ENCODE measurements around a stretch of chr2.

DNA sequence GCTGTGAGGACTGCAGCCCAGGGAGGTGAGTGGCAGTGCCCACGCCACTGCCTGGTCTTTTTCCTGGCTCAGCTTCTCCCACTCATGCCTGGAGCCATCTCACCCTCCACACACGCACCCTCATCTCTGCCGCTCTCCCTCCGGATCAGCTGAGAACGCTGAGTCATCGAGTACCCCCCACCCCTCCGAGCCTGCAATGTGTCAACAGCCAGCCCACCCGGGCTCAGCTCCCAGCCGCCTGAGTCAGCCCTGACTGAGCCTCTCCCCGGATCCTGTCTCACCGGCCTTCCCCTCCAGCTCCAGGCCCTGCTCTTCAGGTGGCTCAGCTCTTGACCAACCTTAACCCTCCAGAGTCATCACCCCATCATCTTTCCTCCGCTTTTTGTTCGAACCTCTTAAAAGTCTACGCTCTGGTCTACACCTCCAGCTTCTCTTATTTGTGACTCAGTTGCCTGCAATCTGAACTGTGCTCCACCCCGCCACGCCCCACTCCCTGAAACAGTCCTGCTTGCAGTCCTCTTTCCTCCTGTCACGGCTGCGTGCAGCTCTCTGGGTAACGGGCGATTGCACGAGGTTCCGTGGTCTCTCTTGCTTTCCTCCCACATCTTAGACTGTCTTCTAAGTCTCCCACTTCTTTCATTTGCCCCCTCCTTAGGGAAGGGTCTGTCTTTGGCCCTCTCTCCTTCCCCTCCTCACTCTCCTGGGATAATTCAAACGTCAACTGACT is 94.3 kb upstream of the ASAP2 start:
- PRO-cap = no peak
- RAMPAGE, long total RNA, 2 experiments = no peak in any of the 2 experiments

DNA sequence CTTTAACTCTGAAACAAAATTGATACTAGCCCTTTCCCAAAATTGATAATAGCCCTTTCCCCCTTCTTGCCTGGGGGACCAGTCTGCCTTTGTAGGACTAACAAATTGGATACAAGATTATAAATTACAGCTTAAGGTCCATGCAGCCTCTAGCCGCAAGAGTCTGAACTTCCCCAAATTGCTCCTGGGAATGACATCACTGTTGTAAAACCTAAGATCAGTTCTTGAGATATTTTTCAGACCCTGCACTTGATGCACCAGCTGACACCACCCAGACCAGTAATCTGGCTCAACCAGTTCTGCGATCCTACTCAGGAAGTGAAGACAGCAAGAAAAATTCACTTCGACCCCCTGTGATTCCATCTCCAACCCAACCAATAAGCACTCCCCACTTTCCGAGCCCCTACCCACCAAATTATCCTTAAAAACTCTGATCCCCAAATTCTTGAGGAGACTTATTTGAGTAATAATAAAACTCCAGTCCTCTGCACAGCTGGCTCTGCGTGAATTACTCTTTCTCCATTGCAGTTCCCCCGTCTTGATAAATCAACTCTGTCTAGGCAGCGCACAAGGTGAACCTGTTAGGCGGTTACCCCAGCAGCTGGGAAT is 35.8 kb upstream of the ASAP2 start:
- PRO-cap = no peak
- RAMPAGE, long total RNA, 2 experiments = no peak in any of the 2 experiments

DNA sequence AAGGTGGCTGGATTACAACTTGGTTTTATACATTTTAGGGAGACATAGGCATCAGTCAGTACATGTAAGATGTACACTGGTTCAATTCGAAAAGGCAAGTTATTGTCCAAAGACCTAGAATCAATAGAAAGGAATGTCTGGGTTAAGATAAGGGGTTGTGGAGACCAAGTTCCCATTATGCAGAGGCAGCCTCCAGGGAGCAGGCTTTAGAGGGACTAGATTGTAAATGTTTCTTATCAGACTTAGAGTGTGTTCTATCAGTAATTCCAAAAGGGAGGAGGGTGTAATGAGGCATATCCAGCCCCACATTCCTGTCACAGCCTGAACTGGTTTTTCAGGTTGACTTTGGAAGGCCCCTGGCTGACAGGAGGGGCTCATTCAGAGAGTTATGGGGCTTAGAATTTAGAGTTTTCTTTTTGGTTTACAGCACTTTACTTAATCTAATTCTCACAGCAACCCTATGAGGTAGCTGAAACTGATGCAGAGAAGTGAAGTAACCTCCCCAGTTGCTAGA is 28.3 kb upstream of the ASAP2 start:
- PRO-cap = no peak
- RAMPAGE, long total RNA, 2 experiments = no peak in any of the 2 experiments

- PRO-cap = no peak
- RAMPAGE, long total RNA, 2 experiments = no peak in any of the 2 experiments
Observed at GRCh38 chr2:9318160-9318750, 105.1 kb downstream of the ITGB1BP1 start.

- PRO-cap = bidirectional peak, plus-strand start at chr2:9378584, minus-strand start at chr2:9378449
- RAMPAGE, long total RNA, 2 experiments = start-site peak on the plus strand in 1 of 2 experiments, at chr2:9378576-9379010 at its widest, 6 reads per replicate
Observed at GRCh38 chr2:9378215-9379344, 44.7 kb downstream of the ITGB1BP1 start.

DNA sequence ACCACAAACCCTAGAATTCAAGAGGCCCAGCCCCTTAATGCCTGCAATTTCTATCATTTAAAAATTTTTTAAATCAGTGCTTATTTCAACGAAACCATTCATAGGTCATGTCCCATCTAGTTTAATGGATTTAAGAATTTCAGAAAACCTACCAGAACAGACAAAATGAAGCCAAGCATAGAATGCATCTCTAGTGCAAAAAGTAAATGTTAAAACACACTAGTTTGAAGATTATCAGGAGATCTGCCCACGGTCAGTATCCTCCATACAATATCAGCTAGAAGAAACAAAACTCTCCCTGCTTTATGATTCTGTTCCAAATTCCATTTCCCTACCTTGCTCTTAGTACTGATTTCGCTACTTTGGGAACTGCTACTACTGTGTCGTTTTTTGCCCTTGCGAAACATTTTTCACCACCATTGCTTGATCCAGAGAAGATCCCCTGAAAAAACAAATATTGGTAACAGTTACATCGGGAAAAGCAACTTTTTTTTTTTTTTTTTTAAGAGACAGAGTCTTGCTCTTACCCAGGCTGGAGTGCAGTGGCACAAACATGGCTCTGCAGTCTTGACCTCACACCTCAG is 4.9 kb downstream of the ITGB1BP1 start:
- PRO-cap = no peak
- RAMPAGE, long total RNA, 2 experiments = no peak in any of the 2 experiments

- PRO-cap = bidirectional peak, plus-strand start at chr2:9559369, minus-strand start at chr2:9559150
- RAMPAGE, long total RNA, 2 experiments = no peak in any of the 2 experiments
Observed at GRCh38 chr2:9559299-9559444, 3.5 kb upstream of the ADAM17 start.

DNA sequence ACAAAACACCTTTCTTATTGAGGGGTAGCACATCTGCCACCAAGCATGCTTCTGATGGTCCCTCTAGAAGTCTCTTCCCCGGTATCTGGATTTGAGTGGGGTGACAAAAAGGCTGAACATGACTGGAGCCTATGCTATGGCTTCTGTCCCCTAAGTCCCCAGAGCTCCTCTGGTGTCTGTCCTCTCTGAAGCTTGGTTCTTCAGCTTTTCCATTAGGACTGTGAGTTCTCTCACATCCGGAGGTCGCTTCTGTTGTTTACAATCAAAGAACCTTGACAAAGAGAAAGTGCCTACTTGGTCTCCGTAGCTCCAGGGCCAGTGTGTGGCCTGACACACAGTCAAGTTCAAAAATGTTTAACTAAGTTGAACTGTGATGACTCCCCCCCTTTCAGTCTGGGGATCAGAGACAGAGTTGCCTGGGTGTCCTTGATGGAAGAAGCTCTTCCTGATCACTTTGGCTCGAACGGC is 26.2 kb upstream of the YWHAQ start:
- PRO-cap = no peak
- RAMPAGE, long total RNA, 2 experiments = no peak in any of the 2 experiments

DNA sequence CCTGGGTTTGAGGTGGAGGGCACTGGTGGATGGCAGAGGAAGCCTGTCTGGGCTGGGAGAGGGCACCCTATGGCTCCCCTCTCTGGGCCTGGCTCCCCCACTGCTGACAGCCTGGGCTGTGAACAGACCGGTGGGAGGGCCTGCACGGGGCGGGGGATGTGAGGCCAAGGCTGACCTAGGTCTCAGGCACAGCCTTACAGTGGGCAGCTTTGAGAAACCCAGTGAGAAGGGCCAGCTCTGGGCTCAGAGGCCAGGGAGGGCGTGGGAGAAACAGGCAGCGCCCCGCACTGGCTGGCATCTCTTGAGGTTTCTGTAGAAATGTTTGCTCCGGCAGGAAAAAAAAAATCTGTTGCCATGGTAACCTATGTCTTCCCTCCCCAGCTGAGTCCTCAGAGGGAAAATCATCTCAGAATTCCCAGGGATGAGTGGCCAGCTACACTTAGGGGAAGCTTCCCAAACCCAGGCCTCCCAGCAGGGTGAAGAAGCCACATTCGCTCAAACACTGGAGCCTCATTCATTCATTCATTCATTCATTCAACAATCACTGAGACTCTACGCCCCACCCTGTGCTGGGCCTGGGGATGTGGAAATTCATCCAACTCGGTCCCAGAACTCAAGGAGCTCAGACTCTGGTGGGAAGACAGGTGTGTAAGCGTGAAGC is 71.7 kb upstream of the TAF1B start:
- PRO-cap = no peak
- RAMPAGE, long total RNA, 2 experiments = no peak in any of the 2 experiments

- PRO-cap = unidirectional peak, plus-strand start at chr2:9801242
- RAMPAGE, long total RNA, 2 experiments = no peak in any of the 2 experiments
Observed at GRCh38 chr2:9801031-9802128, 41.9 kb upstream of the TAF1B start.

- PRO-cap = no peak
- RAMPAGE, long total RNA, 2 experiments = no peak in any of the 2 experiments
Observed at GRCh38 chr2:9808840-9809350, 34.4 kb upstream of the TAF1B start.

DNA sequence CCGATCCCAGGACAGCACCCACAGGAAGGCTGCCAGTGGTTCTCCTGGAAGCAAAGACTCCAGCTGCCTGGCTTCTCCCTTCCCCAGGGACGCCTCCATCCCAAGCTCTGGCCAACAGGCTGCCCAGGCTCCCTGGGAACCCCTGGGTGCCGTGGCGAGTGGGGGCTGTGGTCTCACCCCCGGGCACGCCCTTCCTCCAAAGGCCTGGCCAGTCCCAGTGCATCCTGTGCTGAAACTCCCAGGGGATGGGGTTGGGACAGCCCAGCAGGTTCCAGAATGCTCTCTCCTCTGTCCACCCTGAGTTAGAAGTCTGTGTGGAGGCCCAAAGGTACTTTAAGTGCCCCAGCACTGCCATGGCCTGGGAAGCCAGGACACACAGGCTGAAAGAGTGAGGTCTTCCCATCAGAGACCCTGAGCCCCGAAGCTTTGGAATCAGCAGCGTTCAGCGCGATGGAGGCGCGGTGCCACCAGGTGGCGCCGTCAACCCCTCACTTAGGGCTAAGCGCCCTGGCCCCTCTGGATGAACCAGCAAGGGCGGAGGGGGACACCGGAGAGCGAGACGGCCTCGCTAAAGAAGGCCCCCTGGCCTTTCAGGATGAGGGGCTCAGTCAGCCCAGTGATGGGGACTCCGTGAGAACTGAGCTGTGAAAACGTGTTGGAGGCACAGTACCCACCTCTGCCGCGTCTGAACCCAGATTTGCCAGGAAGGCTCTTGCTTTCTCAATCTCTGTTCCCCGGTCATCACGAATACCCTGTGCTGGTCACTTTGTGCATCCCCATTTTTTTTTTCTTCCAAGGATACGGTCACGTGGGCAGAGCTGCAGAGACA is 29.5 kb upstream of the TAF1B start:
- PRO-cap = no peak
- RAMPAGE, long total RNA, 2 experiments = no peak in any of the 2 experiments

DNA sequence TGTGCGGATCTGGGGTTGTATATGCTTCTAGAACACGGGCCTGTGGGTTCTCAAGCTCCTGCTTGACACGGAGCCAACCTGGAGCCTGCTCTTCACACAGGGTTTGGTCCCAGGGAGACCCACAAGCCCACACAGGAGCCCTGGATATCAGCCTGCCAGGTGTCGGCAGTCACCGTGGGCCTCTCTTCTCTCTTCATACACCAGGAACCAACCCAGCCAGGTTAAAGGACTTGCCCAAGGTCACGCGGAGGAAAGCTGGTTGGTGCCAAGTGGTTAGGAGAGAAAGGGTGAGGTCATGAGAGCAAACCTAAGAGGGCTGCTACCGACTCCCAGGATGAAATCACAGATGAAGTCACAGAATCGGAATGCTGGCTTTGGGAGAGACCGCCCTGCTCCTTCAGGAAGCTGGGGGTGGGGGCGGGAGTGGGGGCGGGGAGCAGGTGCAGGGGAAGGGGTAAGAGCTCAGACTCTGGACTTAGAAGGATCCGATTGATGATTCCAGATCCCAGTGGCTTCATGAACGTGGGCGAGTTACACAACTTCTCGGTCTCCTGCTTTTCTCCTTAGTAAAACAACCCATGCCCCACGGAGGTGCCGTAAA is 23.2 kb upstream of the TAF1B start:
- PRO-cap = no peak
- RAMPAGE, long total RNA, 2 experiments = no peak in any of the 2 experiments

- PRO-cap = no peak
- RAMPAGE, long total RNA, 2 experiments = no peak in any of the 2 experiments
Observed at GRCh38 chr2:9952121-9952809, 772 bp downstream of the GRHL1 start.

- PRO-cap = unidirectional peak, plus-strand start at chr2:10008660
- RAMPAGE, long total RNA, 2 experiments = no peak in any of the 2 experiments
Observed at GRCh38 chr2:10008279-10008833, 35.0 kb upstream of the KLF11 start.

- PRO-cap = no peak
- RAMPAGE, long total RNA, 2 experiments = no peak in any of the 2 experiments
Observed at GRCh38 chr2:10047665-10048639, 4.6 kb downstream of the KLF11 start.

DNA sequence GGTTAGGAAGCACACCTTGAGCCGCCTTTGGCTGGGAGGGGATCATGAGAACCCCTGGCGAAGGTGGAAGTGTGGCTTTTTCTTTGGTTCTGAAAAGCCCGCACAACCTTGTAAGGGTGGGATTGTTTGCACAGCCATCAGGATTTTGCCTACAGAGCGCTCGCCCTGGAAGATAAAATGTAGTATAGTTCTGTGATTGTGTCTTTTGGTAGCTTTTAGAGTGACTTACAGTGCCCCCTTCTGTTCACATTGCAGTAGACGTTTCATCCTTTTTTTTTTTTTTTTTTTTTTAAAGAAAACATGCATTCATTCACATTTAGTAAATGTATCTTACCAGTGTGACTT is 5.3 kb downstream of the KLF11 start:
- PRO-cap = no peak
- RAMPAGE, long total RNA, 2 experiments = no peak in any of the 2 experiments

GRCh38 chr2:10190819-10191200 is 68.3 kb downstream of the RRM2 start:
- PRO-cap = no peak
- RAMPAGE, long total RNA, 2 experiments = no peak in any of the 2 experiments

DNA sequence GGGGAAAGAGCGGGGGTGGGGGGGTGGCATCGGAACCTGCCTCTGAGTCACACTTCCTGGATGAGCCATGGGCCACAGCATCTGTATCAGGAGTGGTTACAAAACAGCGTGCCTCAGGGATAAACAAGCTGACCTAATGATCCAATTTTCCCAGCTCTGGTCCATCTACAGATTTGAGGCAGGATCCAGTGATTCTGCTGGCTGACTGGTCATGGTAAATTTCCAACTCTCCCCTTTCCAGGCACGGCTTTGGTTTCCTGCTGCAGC is 4.8 kb upstream of the HPCAL1 start:
- PRO-cap = no peak
- RAMPAGE, long total RNA, 2 experiments = no peak in any of the 2 experiments

GRCh38 chr2:10326108-10327084 is 23.7 kb downstream of the HPCAL1 start:
- PRO-cap = no peak
- RAMPAGE, long total RNA, 2 experiments = no peak in any of the 2 experiments

All from right atrium auricular region (tissue), 2 donors.